Cardiac ventricle fibroblast (primary cell): Measurements from ENCODE around the genes SELP, METTL18 and PRRX1.

- RAMPAGE, long total RNA = no peak
These were observed 87.7 kb downstream of the ADCY10 start for GRCh38 chr1:167826270-167826565.

DNA sequence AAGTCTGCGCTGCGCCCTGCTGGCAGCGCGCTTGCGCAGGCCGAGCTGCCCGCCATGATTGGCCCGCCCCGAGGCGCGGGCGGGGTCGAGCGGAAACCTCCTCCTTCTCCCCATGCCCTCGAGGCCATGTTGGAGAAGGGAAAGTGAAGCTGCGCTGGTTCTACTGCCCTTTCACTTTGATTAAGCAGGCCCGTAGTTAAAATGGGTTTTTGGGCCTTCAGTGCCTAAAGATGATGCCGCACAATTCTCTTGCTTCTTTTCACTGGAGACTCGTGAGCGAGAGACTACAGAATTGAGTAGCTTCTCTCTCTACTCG is 390 bp upstream of the DCAF6 start:
- RAMPAGE, long total RNA = no peak

GRCh38 chr1:168039744-168040203 is 97.0 kb downstream of the GPR161 start:
- RAMPAGE, long total RNA = no peak

GRCh38 chr1:168622845-168623316 is 46.5 kb downstream of the XCL1 start:
- RAMPAGE, long total RNA = no peak

DNA sequence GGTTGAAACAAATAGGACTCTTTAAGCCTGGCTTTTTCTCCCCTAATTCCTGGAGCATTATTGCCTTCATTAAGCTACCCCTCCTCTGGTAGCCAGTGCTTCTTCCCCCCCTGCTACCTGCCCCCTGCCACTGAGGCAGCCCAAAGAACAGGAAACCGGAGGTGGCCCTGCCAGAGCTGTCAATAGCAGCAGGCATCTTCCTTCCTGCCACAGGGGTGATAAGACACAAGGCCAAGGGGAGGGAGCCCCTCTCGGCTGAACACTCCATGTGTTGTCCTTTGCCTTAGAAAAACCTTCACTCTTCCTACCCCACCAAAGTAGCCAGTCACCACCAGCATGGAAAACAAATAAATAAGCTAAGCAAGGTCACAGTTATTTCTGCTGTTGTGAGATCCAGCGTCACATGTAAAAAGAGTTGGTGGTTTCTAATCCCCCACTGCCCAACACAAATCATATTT is 104.7 kb upstream of the DPT start:
- RAMPAGE, long total RNA = no peak

GRCh38 chr1:169119271-169119673 is 12.8 kb downstream of the ATP1B1 start:
- RAMPAGE, long total RNA = no peak

- RAMPAGE, long total RNA = no peak
These were observed 18.4 kb upstream of the F5 start for GRCh38 chr1:169604440-169605273.

DNA sequence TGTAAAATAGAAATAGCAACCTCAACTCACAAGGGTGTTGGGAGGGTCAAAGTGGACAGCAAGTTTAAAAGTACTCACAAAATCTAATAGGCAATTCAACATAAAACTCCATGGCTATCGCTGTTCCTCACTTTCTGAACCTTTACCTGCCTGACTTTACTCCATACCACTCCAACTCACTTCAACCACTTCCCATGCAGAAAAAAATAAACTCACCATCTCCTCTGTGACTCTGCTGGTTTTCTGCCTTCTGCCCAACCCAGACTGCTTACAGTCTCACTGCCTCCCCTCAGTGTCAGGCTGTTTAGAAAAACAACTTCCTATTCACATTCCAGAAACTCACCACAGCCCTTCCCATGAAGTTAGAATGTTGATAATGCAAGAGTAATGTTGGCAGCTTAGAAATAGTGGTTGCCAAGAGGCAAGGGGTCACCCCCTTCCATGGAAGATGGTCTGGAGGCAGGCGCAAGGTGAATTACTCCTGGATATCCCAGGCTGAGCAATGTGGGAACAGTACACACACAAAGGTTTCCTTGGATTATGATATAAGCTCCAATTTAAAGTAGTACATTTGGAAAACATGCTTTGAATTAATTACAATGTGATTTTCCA is at the start of gene SELP:
TSS of gene SELP (minus strand) at position 269 of the 612 bp plus-strand sequence.
- RAMPAGE, long total RNA = no peak

- RAMPAGE, long total RNA = no peak
These were observed at the start of gene METTL18 for GRCh38 chr1:169794396-169795533. TSS of gene METTL18 (minus strand) at chr1:169794907.

- RAMPAGE, long total RNA = no peak
These were observed at the start of gene PRRX1 for GRCh38 chr1:170663722-170664636. TSS of gene PRRX1 (plus strand) at chr1:170664131.

- RAMPAGE, long total RNA = no peak
These were observed 35.8 kb downstream of the FMO3 start for GRCh38 chr1:171126538-171126911.

DNA sequence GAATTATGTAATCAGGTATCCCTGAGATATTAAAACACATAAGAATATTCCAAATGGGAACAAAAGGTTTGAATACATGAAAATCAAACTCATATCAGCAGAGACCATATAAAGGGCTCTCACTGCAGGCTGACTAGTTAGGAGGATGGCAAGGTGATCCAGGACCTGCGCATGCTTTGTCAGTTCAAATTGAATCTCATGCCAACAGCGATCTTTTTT is 2.0 kb downstream of the FMO2 start:
- RAMPAGE, long total RNA = no peak

GRCh38 chr1:171220535-171221195 is 27.6 kb upstream of the FMO1 start:
- RAMPAGE, long total RNA = no peak

DNA sequence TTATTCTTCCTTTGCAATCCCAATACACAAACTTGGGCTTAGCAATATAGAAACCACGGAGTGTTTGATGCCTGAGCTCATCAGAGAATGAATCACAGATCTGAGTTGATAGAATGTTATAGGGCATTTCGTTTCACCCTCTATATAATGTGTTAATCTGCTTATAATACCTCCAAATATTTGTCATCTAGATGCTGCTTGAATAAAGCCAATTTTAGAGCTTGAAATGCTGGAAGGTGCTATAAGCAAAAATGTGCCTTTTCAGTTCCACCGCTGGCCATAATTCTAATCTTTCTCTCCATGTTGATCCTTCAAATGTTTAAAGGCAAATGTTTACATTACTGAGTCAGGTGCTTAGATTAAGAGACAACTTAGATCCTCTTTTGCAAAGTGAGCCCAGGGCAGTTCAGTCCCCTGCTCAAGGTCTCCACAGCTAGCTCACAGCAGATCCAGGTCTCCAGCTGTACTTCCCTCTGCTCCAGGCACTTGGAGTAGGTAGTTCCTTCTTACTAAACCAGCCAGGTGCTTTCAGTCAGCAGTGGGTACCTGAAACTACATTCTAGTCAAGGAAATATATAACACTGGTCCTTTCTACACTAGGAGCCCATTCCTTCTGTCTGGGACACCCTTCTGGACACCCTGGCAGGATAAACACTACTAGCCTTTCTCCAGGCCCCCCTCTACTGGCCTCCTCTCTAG is 6.8 kb downstream of the FMO1 start:
- RAMPAGE, long total RNA = no peak

DNA sequence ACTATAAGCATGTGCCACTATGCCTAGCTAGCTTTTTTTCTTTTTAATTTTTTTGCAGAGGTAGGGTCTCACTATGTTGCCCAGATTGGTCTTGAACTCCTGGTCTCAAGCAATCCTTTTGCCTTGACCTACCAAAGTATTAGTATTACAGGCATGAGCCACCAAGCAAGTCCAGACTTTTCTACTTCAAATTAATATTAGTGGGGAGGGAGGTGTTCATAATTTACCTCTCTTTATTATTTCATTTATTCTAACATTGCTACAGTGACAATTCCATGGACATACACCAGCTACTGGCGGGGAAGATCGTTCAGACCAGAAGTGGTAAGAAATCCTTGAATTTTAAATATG is 858 bp upstream of the PRRC2C start:
- RAMPAGE, long total RNA = no peak

- RAMPAGE, long total RNA = no peak
These were observed 37.9 kb downstream of the PRRC2C start for GRCh38 chr1:171523032-171523757.

DNA sequence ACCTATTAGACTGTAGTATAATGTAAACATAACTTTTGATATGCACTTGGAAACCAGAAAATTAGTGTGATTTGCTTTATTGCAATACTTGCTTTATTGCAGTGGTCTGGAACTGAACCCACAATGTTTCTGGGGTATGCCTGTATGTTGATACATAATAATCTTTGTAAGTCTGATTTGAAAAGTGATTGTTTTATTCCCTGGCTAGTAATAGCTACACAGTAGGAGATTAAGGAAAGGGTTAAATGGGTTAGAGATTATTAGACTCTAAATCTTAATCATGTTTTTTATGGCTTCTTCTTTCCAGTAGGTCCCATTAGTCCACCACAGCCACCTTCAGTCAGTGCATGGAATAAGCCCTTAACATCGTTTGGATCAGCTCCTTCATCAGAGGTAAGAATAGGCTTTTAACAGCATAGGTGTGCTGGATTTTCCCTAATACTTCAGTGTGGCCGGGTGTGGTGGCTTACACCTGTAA is 61.3 kb upstream of the MYOCOS start:
- RAMPAGE, long total RNA = no peak

GRCh38 chr1:171595928-171596996 is 25.8 kb upstream of the MYOCOS start:
- RAMPAGE, long total RNA = no peak

DNA sequence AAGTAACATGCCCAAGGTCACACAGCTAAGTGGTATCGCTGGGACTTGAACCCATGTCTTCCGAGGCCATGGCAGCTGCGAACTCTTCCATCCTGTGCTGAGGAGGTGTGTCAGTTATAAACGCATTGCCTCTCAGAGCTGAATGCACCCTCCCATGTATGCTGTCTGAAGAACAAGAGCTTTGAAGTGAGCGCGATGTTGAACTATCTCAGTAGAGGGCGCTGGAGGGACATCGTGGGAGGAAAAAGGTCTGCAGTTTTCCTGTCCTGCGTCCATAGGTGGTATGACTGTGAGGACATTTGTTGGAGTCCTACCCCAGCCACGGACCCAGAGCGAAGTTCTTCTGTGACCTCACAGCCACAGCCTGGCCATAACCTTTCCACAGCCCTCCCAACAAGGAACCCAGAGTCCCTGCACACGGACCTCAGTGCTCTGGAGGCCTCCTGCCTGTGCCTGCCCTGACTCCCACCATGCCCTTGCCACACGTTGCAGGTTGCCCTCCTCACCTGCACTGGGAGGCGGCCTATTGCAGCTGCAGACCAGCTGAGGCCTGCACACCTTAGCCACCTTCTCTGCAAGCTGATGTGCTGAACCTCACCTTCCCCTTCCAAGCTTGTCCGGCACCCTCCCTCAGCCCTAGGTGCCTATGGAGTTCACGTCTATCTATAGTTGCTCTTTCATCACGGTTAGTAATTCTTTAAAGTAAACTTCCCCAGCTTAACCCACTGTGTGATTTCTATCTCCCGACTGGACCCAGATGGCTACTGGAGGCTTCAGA is 7.4 kb downstream of the MYOC start:
- RAMPAGE, long total RNA = no peak

- RAMPAGE, long total RNA = no peak
These were observed 3.1 kb upstream of the VAMP4 start for GRCh38 chr1:171744877-171745546.